ENCODE measurements around a stretch of chr2.

GRCh38 chr2:85265226-85265623 is 62.6 kb downstream of the TGOLN2 start:
- PRO-cap, 4 experiments, result no peak in any of the 4 experiments
- RAMPAGE, long total RNA, 2 experiments, result no peak in any of the 2 experiments

- PRO-cap, 4 experiments, result no peak in any of the 4 experiments
- RAMPAGE, long total RNA, 2 experiments, result no peak in any of the 2 experiments
Measured at GRCh38 chr2:85318113-85318677, 9.6 kb downstream of the TGOLN2 start.

DNA sequence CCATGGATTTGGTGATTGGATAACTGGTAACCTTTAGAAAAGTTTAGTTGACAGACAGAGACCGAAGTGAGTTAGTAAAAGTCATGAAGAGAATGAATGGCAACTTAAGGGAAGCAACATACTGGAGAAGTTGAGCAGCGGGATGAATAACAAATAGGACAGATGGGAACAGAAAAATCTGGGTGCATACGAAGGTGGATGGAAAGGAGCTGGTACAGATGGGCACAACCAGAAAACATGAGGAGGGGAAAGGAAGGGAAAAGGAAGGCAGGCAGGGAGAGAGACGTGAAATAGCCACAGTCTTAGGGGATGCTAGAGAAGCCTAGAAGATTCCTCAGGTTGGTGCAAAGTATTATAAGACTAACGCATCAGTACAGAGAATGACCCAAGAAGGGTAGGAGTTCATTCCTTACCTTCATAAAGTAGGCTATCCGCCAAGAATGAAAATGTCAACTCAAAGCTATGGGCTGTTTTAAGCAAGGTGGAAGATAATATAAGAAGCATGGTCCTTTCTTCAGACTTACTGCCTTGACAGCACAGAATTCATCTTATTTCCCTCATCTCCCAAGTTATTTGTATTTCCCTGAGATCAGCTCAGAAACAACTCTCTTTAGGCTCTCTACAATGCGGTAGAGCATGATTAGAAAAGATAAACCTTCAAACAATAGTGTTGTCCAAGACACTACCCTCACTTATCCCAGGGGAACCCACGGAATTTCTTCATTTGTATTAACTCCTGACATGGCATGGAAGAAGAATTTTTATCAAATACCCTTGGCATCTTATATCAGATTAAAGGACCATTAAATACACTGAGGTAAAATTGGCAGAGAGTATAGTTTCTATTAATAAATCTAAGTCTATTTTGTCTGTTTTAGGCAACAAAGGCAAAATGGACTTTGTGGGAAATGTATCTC is 6.7 kb downstream of the TGOLN2 start:
- PRO-cap, 4 experiments, result no peak in any of the 4 experiments
- RAMPAGE, long total RNA, 2 experiments, result no peak in any of the 2 experiments

GRCh38 chr2:85409573-85410164 is 497 bp downstream of the CAPG start:
- PRO-cap, 4 experiments, result peak in 1 of 4 experiments; most common plus-strand start chr2:85409954 (in 1)
- RAMPAGE, long total RNA, 2 experiments, result no peak in any of the 2 experiments

DNA sequence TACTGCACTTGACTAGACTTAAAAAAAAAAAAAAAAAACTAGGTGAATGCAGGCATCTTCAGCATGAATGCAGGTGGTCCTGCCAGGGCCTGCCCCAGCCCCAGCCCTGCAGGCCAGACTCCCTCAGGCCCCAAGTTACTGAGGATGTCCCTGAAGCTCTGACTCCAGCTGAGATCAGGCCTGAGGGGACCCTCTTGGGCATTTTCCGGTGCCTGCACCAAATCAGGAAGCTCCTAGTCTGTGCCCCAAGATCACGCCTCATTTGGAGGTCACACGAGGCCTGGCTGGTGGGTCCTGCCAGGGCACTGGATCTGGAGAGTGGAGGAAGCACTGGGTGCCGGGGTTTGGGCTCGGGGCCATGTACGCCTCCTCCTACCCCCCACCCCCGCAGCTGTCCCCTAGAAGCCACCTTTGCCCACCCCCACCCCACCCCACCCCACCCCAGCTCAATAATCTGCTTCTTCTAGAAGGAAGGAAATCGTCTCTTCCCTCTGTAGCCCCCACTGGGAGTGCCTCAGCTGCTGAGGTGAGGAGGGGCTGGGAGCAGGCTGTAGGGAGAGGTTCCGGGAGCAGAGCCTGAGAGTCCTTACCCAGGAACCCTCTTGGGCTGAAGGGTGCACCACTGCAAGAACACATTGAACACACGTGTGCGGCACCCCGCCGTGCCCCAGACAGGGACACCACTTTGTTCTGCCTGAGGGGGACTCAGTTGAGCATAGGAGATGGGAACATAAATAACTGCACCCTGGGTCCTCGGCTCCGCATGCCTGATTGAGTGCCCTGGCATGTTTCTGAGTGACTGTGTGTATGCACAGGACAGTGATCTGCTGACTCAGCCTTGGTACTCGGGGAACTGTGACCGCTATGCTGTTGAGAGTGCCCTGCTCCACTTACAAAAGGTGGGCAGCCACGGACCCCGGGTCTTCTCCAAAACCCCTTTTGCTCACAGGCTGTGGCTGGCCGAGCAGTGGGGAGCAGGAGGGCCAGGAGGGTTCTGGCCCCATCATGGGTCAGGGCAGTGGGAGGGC is 16.4 kb downstream of the SH2D6 start:
- PRO-cap, 4 experiments, result peak in 2 of 4 experiments; most common plus-strand start position 308 of the sequence (in 2)
- RAMPAGE, long total RNA, 2 experiments, result no peak in any of the 2 experiments

GRCh38 chr2:85445403-85446771 is 27.4 kb downstream of the SH2D6 start:
- PRO-cap, 4 experiments, result peak in 4 of 4 experiments; most common plus-strand start chr2:85445910 (in 2); most common minus-strand start chr2:85446023 (in 3)
- RAMPAGE, long total RNA, 2 experiments, result no peak in any of the 2 experiments

- PRO-cap, 4 experiments, result no peak in any of the 4 experiments
- RAMPAGE, long total RNA, 2 experiments, result no peak in any of the 2 experiments
Measured at GRCh38 chr2:85457988-85458644, 39.6 kb downstream of the SH2D6 start.

DNA sequence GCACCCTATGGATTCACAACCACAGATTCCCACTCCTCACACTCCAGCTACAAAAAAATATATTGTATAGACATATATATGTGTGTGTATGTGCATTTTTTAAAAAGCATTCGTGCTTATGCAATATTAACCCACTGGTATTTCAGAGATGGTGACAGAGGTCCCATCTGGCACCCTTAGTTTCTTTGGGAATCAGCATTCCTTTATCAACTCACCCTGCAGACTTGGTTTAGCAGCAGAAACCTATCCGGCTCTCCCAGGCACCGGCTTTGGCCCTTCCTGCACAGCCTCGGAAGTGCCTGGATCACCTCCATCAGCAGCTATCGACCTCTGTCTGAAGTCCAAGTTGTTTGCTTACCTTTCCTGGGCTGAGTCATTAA is 22.5 kb upstream of the MAT2A start:
- PRO-cap, 4 experiments, result no peak in any of the 4 experiments
- RAMPAGE, long total RNA, 2 experiments, result no peak in any of the 2 experiments

GRCh38 chr2:85524201-85525220 is 14.5 kb upstream of the MAT2A start:
- PRO-cap, 4 experiments, result no peak in any of the 4 experiments
- RAMPAGE, long total RNA, 2 experiments, result no peak in any of the 2 experiments

GRCh38 chr2:85540212-85540869 is 1.4 kb downstream of the MAT2A start:
- PRO-cap, 4 experiments, result peak in 3 of 4 experiments; most common plus-strand start chr2:85540433 (in 2)
- RAMPAGE, long total RNA, 2 experiments, result no peak in any of the 2 experiments

- PRO-cap, 4 experiments, result peak in 3 of 4 experiments; most common plus-strand start chr2:85712536 (in 2); most common minus-strand start chr2:85712347 (in 2)
- RAMPAGE, long total RNA, 2 experiments, result no peak in any of the 2 experiments
Measured at GRCh38 chr2:85712165-85712689, 18.1 kb downstream of the GNLY start.

DNA sequence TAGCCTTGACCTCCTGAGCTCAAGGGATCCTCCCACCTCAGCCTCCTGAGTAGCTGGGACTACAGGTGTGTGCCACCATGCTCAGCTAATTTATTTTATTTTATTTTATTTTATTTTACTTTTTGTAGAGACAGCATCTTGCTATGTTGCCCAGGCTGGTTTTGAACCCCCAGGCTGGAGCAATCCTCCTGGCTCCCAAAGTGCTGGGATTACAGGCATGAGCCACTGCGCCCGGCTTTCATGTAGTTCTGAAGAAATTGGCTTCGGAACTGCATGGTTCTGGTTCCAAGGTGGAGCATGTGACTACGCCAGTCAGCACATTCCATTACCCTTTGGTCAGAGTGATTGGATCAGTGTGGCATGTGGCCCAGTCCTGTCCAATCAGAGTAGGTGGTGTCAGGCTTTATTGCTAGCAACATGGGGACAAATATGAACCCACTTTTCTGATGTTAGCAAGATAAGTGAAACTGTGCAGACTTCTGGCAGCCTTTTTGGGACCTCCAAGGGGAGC is 16.4 kb upstream of the ATOH8 start:
- PRO-cap, 4 experiments, result peak in 4 of 4 experiments; most common plus-strand start position 406 of the sequence (in 3); most common minus-strand start position 250 of the sequence (in 4)
- RAMPAGE, long total RNA, 2 experiments, result no peak in any of the 2 experiments

DNA sequence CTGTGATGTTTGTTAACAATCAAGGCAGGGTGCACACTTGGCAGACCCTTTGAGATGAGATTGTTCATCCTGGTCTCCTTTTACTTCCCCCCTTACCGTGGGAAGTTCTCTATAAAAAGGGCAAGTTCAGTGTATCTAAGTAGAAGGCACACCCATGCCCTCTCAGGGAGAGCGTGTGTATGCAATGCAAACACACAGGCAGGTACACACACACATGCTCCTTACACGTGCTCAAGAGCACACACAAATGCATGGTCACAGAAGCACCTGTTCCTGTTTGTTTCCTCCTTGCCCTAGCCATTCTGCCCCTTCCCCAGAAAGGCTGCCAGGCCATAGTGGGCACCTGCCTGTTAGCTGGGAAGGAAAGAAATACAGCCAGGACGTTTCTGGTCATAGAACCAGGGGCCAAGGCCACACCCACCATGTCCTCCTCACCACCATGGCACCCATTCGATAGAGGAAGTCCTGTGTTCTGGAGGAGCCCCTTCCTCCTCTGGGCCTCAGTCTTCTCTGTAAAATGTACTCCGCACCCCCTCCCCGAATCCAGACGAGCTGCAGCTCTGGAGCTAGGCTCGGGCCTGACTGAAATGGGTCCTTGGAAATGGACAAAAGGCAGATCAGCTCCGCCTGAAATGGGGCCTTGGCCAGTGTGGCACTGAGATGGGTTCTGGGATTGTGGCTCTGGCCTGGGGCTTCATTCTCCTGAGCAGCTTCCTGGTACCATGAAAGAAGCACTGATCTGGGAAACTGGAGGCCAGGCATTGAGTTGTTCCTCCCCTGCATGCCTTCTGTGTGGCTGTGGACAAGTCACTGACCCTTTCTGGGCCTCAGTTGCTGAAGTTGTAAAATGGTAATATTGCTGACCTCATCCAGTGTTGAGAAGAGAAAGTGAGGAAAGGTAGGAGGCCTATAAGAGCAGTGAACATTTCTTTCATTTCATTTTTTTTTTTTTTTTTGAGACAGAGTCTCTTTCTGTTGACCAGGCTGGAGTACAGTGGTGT is 3.4 kb downstream of the ATOH8 start:
- PRO-cap, 4 experiments, result peak in 3 of 4 experiments; most common plus-strand start position 240 of the sequence (in 1); most common minus-strand start position 175 of the sequence (in 3)
- RAMPAGE, long total RNA, 2 experiments, result no peak in any of the 2 experiments

DNA sequence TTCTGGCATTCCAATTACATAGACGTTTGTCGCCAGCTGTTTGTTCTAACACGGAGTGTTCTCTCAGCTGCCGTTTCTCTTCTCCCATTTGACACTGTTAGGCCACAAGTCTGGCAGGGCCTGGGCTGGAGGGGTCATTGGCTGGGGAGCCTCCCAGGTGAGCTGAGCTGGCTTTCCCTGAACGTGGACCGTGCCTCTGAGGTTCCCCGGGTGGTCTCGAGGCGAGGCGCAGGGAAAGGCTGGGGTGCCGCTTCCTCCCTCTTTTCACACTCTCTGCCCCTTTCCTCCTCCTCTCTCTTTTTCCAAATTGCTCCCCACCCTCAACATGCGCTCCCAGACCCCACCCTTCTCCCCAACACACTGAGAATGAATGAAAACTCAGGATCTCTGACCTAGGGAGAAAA is 16.7 kb downstream of the ATOH8 start:
- PRO-cap, 4 experiments, result peak in 1 of 4 experiments; most common plus-strand start position 137 of the sequence (in 1); most common minus-strand start position 78 of the sequence (in 1)
- RAMPAGE, long total RNA, 2 experiments, result no peak in any of the 2 experiments

GRCh38 chr2:85771777-85772945 is 18.4 kb downstream of the ATOH8 start:
- PRO-cap, 4 experiments, result peak in 4 of 4 experiments; most common plus-strand start chr2:85772624 (in 3); most common minus-strand start chr2:85772435 (in 3)
- RAMPAGE, long total RNA, 2 experiments, result no peak in any of the 2 experiments

DNA sequence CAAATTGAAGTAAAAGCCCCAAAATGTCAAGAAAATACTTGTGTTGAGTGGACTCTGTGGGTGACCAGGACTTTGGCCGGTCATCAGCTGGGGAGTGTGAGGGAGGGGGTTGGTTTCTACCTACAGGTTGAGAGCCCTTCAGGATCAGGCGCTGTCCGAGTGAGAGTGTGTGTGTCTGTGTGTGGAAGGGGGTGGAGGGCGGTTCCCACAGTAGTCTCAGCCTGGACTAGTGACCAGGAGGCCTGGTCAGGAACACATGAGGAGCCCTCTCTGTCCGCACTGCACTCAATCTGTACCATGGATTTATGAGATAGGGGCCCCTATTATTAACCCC is 34.2 kb downstream of the ATOH8 start:
- PRO-cap, 4 experiments, result peak in 1 of 4 experiments; most common plus-strand start position 236 of the sequence (in 1)
- RAMPAGE, long total RNA, 2 experiments, result no peak in any of the 2 experiments

- PRO-cap, 4 experiments, result no peak in any of the 4 experiments
- RAMPAGE, long total RNA, 2 experiments, result no peak in any of the 2 experiments
Measured at GRCh38 chr2:85811031-85811862, 57.5 kb downstream of the ATOH8 start.

GRCh38 chr2:85996333-85996968 is 107.7 kb upstream of the ST3GAL5 start:
- PRO-cap, 4 experiments, result no peak in any of the 4 experiments
- RAMPAGE, long total RNA, 2 experiments, result no peak in any of the 2 experiments

GRCh38 chr2:86079858-86080364 is 25.8 kb downstream of the POLR1A start:
- PRO-cap, 4 experiments, result peak in 1 of 4 experiments; most common minus-strand start chr2:86080147 (in 1)
- RAMPAGE, long total RNA, 2 experiments, result no peak in any of the 2 experiments

- PRO-cap, 4 experiments, result no peak in any of the 4 experiments
- RAMPAGE, long total RNA, 2 experiments, result no peak in any of the 2 experiments
Measured at GRCh38 chr2:86135423-86136079, 29.5 kb downstream of the PTCD3 start.

All from right lobe of liver (tissue), 4 donors.